NALM6 (cell line): ENCODE results near the genes BARX1 and PTPDC1.

DNA sequence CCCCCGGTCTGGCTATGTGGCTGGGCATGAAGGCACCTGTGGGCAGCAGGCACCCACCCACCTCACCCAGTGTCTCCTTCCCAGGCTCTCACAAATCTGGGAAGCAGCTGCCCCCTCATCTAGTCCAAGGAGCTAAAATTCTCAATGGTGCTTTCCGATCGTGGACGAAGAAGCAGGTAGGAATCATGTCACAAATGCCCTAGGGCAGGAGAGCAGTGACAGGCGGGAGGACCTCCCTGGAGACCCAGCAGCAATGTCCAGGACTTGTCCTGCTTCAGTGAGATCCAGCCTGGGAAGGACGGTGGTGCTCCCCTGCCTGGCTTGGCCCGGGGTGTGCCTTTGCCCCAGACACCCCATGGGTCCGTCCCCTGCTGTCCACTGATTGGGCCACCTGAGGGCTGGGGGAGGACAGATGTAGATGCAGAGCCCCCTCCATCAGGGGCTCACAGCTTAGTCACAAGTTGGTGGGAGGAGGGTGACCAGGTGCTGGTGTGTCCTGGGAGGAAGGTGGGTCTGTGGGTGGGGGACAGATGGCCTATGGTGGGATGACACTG lies 81.8 kb downstream of the PHF2 start:
- PRO-cap, result no peak

GRCh38 chr9:93955063-93956108 lies at the start of gene BARX1:
TSS of gene BARX1 (minus strand) at chr9:93955355.
- PRO-cap, result no peak

DNA sequence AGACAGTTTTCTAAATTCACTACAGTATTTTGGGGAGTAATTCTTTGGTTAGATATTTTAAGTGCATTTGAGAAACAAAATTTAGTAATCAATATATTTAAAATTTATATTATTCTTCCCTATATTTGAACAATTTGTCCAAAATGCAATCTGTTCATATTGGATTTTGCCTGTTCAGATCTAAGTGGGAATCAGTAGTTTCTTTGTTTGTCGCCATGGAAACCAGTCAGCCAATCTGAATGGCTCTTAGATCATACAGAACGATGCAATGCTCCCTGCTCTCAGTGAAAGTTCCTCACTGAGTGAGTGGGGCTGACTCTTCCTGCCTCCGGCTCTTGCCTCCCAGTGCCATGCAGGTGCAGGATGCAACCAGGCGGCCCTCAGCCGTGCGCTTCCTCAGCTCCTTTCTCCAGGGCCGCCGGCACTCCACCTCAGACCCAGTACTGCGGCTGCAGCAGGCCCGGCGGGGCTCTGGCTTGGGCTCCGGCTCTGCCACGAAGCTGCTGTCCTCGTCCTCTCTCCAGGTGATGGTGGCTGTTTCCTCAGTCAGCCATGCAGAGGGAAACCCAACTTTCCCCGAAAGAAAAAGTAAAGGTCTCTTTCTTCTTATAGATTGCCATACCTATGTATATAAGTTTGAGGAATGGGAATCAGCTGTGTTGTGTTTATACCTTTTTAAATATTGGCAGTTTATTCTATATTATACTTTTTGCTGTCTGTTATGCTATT lies at the start of gene PTPDC1:
Gene PTPDC1, plus strand, starts transcription at position 284 of the 729 bp plus-strand sequence.
- PRO-cap, result no peak

- PRO-cap, result no peak
Measured at GRCh38 chr9:94107915-94108884, 23.9 kb downstream of the PTPDC1 start.

- PRO-cap, result no peak
Measured at GRCh38 chr9:94135140-94135889, 51.1 kb downstream of the PTPDC1 start.

DNA sequence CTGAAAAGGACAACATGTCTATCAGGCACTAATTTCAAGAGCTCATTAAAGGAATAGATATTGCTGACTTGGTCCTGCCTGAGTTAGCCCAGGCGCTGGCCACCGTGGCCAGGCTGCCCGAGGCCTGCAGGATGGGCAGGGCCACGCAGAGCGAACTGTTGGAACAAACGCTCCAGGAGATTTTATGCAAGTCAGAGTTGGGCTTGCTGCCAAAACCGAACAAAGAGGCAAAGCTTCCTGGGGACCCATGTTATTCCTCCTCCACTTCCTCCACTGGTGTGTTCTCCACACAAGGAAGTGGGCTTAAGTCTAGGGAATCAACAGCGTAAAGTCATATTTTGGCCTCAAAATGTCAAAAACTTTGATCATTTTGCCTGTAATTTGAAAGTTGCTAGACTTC lies 72.7 kb downstream of the PTPDC1 start:
- PRO-cap, result no peak

GRCh38 chr9:94166068-94166698 lies 81.9 kb downstream of the PTPDC1 start:
- PRO-cap, result bidirectional peak, plus-strand start at chr9:94166320, minus-strand start at chr9:94165904; bidirectional peak, plus-strand start at chr9:94166955, minus-strand start at chr9:94166675

DNA sequence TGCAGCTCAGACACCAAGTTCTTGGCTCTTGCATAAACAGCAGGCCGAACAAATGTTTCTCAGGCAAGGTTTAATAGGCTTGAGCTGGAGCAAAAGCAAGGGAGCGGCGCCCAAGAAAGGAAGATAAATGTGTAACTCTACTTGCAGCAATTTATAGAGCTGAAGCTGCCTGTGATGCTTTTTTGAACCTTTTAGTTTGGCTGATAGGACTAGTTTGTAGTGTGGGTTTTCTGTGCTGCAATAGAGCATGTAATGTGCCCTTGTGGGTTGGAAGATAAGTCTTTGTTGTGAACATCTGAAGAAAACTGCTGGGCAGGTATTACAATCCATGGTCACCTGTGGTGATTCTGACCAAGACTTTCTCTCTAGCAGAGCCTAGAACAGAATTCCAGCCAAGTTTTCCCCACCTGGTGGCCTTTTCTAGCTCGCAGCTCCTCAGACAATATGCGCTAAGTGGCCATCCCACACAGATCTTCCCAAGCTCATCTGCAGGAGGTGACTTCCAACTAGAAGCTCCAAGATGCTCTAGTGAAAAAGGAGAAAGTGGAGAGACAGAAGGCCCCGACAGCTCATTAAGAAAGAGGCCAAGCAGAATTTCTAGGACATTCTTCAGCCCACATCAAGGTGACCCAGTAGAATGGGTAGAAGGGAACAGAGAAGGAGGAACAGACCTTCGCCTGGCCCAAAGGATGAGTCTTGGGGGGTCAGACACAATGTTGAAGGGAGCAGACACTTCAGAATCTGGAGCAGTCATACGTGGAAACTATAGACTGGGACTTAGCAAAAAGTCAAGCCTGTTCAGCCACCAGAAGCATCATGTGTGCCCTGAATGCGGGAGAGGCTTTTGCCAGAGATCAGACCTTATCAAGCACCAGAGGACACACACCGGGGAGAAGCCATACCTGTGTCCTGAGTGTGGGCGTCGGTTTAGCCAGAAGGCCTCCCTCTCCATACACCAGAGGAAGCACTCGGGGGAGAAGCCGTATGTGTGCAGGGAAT lies 28.7 kb downstream of the NUTM2F start:
- PRO-cap, result no peak

DNA sequence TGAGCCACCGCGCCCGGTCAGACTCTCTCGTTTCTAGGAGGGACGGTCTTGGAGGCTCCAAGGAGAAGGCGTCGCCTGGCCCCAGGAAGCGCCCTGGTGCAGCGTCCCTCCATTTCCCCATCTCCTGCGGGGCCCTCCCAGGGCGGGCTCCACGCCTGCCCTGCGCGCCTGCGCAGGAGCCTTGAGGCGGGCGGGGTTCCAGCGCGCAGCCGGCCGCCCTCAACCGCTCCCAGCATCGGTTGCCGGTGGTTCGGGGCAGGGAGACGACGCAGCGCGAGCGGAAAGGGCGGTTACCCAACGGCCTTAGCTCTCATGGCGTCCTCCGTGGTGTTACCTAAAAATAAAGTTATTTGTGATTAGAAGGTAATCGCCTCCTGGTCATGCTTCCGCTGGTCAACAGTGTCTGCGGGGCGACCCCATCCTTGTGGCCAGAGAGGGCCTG lies 3.9 kb upstream of the NUTM2F start:
- PRO-cap, result no peak

- PRO-cap, result no peak
Measured at GRCh38 chr9:94453440-94454292, 79.3 kb downstream of the MFSD14B start.

DNA sequence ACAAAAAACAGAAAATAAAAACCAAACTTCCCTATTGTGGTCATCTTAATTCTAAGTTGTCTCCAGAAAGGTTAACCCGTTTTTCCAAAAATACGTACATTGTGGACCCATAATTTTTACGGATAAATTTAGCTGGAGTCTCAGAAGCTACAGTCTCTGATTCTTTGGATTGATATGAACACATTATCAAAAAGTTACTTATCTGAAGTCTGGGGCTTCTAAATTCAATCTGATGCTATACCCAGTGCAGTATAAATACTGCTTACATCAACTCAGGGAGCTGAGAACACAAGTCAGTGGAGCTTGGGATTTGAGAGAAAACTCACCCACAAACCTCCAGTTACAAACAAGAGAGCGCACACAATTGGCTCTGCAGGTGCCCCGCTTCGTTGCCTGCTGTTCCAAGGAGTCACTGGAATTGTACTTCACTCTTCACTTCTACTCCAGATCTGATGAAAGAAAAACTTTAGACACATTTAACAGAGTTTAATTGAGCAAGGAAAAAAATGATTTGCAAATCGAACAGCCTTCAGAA lies 156.4 kb downstream of the AOPEP start:
- PRO-cap, result no peak

DNA sequence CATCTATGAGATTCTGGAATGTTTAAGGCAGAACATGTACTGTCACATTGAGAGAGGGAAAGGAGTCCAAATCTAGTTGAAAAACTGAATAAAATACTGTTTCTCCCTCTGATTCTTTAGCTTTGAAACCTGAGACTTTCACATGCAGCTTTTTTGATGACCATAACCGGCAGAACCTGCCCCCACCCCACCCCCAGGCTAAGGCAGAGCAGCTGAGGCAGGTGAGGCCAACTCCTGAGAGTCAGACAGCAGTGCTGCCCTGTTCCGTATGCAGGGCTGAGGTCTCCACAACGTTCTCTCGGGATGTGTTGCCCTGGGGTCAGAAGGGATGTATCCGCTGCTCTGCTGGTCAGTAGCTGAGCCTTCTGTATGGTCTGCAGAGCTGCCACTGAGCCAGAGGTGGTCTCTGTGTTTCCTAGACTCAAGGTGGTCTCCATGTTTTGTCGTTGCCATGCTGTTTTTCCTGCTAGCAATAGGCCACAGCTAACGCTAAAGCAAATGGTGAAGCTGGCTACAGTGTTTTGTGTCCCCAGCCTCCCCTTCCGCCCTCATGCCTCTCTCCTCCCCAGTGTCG lies 190.5 kb downstream of the AOPEP start:
- PRO-cap, result no peak

DNA sequence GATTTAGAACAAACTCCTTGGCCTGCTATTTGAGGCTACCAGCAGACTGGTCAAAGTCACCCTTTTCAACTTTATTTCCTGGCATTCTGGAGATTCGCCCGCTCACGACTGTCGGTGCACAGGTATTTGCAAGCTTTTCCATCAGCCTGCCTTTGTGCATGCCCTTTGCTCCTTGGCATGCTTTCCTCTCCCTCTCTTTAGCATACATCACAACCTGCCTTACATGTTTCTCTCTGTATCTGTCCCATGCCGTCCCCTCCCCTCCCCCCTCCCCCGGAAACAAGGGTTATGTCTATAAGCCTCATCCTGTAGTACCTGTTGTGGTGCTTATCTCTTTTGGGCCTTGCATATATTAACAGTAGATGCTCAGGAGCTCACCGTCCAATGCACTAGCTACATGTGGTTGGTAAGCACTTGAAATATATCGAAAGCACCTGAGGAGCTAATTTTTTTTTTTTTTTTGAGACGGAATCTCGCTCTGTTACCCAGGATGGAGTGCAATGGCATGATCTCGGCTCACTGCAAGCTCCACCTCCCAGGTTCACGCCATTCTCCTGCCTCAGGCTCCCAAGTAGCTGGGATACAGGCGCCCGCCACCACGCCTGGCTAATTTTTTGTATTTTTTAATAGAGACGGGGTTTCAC lies 257.2 kb downstream of the AOPEP start:
- PRO-cap, result no peak

DNA sequence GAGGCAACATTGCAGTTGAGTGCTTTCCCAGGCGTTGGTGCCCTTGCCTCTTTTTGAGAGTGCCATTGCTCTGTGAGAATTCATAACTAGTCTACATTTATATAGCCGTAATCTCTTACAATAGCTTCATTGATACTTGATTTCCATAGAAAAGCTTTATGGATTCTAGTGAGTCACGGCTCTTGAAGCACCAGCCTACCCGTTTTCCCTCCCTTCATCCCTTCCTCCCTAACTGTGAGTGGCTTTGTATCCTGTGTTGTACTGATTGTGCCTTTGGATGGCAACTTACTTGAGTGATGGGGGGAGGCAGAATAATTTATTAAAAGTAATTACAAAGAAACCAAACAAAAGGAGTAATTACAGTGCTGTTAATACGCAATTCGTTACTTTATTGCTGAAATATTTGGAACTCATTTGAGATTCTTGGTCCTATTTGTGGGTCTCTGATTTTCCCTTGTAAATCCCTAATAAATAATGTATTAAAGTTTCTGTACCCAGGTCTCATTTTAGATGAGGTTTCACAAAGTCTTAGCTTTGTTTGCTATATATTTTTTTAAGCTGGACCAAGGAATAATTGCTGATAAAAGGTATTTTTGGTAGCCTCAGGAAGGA lies 284.1 kb downstream of the AOPEP start:
- PRO-cap, result no peak

- PRO-cap, result no peak
Measured at GRCh38 chr9:95058320-95059028, 259.0 kb downstream of the FANCC start.

GRCh38 chr9:95062372-95063198 lies 254.9 kb downstream of the FANCC start:
- PRO-cap, result no peak

GRCh38 chr9:95084228-95084884 lies 233.2 kb downstream of the FANCC start:
- PRO-cap, result no peak

DNA sequence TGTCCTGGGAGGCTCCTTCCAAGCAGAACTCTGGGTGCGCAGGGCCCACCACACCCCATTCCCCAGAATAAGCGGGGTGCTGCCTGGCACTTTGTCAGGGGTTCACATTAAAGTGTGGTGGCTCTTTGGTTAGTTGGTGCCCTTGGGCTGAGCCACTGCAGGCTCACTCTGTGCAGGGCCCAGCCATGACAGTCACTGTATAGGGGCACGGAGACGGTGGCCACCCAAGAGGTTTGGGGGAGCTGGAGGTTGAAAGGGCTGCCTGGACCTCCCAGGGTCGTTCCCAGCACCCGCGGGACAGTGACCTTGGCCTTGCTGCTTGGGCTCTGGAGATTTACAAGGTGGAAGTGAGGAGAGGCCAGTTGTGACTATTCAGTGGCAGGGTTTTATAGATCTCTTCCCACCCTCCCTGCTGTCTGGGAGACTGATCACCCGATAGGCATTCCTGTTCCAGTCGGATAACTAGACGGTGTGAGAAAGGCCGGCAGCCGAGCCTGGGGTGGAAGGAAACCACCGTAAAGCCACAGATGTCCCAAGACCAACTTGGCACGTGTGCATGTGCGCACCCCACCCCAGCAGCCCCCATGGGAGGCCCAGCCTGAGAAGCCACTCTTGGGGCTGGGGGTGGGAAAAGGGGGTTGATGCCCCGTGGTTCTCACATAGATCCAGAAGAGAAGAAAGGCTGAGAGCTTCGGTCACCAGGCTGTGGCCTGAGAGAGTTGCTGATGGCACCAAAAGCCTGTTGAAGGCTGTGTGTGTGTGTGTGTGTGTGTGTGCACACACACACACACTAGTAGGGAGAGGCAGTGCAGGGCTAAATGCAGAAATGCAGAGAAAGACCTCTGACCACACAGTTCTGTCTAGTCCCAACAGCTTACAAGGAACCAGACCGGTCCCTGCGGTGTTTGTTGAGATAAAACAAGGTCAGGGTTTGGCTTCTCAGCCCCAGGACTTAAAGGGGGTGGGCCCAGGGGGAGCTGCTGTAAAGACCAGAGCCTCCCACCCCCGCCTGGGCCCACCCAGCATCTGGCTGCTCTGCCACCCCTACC lies 225.9 kb downstream of the FANCC start:
- PRO-cap, result no peak

- PRO-cap, result no peak
Measured at GRCh38 chr9:95127004-95127272, 190.6 kb downstream of the FANCC start.

- PRO-cap, result no peak
Measured at GRCh38 chr9:95270842-95271061, 46.8 kb downstream of the FANCC start.